ENCODE measurements around a stretch of chr2.

DNA sequence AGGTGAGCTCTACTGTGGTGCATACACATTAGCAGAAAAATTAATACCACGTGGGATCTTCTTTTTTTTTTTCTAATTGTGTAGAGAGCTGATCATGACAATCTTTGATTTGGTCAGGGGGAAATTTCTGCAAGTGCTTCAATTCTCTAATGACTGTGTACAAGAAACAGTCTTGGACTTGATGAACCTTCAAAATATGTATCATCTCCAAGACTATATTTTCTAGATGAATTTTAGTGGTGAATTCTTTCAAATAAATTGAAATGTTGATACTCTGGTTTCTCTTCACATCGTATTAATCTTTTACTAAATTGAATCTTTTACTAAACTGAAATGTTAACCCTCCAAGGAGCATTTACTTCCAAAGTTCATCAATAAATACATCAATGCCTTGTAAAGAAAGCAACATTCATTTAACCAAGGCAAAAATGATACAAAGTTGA lies 910.1 kb upstream of the FSHR start:
- PRO-cap, result no peak
- RAMPAGE, long total RNA, result no peak

- PRO-cap, result no peak
- RAMPAGE, long total RNA, result no peak
Observed at GRCh38 chr2:53490542-53490976, 277.0 kb upstream of the CHAC2 start.

GRCh38 chr2:53549686-53549943 lies 218.0 kb upstream of the CHAC2 start:
- PRO-cap, result no peak
- RAMPAGE, long total RNA, result no peak

GRCh38 chr2:53826563-53827279 lies 33.0 kb downstream of the GPR75 start:
- PRO-cap, result no peak
- RAMPAGE, long total RNA, result no peak

DNA sequence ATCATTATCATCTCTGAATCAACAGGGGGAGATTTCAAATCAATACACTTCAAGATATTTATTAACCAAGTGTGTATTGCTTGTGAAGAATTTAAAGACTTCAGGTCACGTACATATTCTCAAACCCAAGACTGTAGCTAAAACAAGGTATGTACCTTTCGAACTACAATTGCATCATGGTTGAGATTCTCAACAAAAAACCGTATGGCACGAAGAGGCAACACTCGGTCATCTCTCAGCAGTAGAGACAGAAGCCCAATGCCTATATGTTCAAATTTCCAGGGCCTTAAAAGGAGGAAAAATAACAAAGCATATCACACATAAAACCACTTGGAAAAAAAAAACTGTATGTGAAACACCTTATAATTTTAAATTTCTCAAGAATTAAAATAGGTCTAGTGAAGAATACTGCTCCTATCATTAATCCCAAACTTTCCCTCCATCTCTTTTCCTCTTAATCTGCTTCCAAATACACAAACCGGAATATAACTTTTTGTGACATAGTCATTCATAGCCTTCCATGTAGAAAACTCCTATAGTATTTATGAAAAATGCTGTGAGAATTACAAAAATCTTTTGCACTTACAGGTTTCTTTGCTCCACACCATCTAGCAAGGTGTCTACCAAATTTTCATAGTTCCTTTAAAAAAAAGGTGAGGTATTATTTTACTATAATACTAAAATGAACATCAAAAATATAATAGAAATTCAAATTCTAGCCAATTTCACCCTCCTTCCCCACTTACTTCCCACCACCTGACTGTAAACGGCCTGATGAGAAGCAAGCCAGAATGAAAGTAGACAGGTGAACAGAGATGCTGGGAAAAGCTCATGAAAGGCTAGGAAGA lies 38.2 kb upstream of the GPR75 start:
- PRO-cap, result no peak
- RAMPAGE, long total RNA, result no peak

GRCh38 chr2:53903112-53904226 lies 43.7 kb upstream of the GPR75 start:
- PRO-cap, result no peak
- RAMPAGE, long total RNA, result no peak

GRCh38 chr2:53969776-53970579 lies 815 bp downstream of the PSME4 start:
- PRO-cap, result no peak
- RAMPAGE, long total RNA, result no peak

DNA sequence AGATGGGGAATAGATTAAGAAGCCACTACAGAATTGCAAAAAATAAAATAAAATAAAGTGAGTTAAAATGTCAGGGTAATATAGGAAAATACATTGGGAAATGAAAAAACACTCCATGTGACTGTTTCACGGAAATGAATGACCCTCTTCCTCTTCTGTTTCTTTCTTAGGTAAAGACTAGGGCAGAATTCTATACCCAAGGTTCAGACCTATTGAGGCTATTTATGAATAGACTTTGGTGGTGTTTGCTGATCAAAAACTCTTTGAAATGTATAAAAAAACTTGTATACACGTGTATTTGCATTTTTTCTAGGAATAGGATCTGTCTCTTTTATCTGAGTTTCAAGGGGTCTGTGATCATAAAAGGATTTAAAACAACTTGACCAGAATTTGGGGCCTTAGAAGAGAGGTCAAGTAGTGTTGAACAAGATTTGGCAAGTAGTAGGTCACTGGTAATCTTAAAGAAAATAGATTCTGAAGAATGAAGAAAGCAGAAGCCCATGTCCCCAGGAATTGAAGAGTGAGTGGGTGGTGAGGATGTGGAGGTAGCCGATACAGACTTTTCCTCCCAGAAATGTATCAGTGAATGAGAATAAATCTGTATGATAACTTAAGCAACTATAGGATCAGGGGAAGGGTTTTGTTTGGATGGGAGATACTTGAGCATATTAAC lies 27.0 kb downstream of the ACYP2 start:
- PRO-cap, result no peak
- RAMPAGE, long total RNA, result no peak

DNA sequence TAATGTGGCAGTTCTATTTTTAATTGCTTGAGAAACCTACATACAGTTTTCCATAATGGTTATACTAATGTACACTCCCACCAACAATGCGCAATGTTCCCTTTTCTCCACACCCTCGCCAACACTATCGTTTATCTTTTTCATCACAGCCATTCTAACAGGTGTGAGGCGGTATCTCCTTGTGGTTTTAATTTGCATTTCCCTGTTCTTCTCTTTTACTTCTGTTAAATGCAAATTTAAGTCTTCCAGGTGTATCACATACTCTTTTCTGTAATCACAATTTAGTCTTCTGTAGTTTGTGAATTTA lies 128.9 kb downstream of the ACYP2 start:
- PRO-cap, result no peak
- RAMPAGE, long total RNA, result no peak

GRCh38 chr2:54207617-54208496 lies 48.2 kb downstream of the TSPYL6 start:
- PRO-cap, result no peak
- RAMPAGE, long total RNA, result no peak

GRCh38 chr2:54240473-54241089 lies 15.4 kb downstream of the TSPYL6 start:
- PRO-cap, result no peak
- RAMPAGE, long total RNA, result no peak

GRCh38 chr2:54508619-54509133 lies 52.5 kb downstream of the SPTBN1 start:
- PRO-cap, result no peak
- RAMPAGE, long total RNA, result no peak

DNA sequence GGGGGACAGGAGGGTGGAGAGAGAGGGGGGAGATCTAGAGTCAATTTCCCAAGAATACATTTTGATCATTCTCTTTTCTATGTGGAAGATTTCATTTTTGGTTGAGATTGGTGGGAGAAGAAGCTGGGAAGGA lies 101.1 kb downstream of the SPTBN1 start:
- PRO-cap, result no peak
- RAMPAGE, long total RNA, result no peak

- PRO-cap, result no peak
- RAMPAGE, long total RNA, result no peak
Observed at GRCh38 chr2:54570727-54571568, 114.8 kb downstream of the SPTBN1 start.

DNA sequence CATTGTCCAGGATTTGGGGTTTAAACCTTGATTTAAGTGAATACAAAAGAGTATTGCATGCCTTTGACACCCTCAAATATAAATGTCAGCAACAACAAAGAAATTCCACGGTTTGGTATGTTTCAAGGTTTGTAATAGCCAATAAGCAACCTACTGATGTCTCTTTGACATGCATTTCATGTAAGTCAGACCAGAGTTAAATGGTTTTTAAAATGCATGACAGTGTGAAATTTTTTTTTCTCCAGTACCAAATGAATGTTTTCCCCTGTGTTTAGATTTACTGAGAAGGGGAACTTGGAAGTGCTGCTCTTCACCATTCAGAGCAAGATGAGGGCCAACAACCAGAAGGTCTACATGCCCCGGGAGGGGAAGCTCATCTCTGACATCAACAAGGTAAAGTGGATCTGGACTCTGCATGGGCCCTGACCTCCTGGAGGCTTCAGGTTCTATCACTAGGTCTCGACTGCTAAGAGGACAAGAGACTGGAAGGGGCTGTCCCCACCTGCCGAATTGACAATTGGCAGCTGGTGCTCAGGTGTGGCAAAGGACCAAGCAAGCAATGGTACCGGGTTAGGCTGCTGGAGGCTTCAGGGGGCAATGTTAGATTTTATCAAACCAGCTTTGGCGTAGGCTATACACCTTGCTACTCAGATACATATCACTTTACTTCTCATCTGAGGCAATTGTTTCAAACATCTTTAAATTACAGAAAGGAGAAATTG lies 100.1 kb upstream of the EML6 start:
- PRO-cap, result no peak
- RAMPAGE, long total RNA, result no peak

GRCh38 chr2:54634368-54635569 lies 88.7 kb upstream of the EML6 start:
- PRO-cap, result no peak
- RAMPAGE, long total RNA, result no peak

- PRO-cap, result no peak
- RAMPAGE, long total RNA, result no peak
Observed at GRCh38 chr2:54644076-54644638, 79.3 kb upstream of the EML6 start.

DNA sequence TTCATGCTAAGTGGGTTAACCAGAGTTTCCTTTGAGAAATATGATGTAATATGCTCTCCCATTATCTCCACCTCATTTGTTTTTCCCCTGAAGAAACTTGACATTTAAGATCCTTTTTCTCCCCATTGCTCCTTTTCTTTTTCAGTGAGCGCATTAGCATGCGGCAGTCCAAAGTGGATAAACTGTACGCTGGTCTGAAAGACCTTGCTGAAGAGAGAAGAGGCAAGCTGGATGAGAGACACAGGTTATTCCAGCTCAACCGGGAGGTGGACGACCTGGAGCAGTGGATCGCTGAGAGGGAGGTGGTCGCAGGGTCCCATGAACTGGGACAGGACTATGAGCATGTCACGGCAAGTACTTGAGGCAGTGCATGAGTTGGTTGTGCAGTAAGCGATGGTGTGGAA lies 74.6 kb upstream of the EML6 start:
- PRO-cap, result no peak
- RAMPAGE, long total RNA, result no peak

DNA sequence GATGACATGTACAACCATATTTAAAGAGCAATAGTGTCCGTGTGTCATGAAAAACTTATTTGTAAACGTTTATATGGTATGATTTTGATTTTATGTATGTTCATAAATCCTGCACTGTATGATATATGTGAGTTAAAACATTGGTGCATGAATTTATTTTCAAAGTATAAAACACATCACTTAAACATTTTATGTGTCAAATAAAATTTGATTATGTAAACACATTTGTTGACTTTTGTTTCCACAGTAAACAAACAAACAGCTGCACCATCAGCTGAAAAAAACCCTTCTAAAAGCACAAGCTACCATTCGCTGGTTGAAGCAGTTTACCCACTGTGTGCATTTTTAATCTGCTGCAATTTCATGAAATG lies 78.5 kb downstream of the RTN4 start:
- PRO-cap, result no peak
- RAMPAGE, long total RNA, result no peak

- PRO-cap, result no peak
- RAMPAGE, long total RNA, result no peak
Observed at GRCh38 chr2:55011695-55012346, 38.4 kb downstream of the RTN4 start.

Data from spinal cord (tissue), 3 donors.